AG09309 (cell line): ENCODE measurements around a stretch of chr7.

DNA sequence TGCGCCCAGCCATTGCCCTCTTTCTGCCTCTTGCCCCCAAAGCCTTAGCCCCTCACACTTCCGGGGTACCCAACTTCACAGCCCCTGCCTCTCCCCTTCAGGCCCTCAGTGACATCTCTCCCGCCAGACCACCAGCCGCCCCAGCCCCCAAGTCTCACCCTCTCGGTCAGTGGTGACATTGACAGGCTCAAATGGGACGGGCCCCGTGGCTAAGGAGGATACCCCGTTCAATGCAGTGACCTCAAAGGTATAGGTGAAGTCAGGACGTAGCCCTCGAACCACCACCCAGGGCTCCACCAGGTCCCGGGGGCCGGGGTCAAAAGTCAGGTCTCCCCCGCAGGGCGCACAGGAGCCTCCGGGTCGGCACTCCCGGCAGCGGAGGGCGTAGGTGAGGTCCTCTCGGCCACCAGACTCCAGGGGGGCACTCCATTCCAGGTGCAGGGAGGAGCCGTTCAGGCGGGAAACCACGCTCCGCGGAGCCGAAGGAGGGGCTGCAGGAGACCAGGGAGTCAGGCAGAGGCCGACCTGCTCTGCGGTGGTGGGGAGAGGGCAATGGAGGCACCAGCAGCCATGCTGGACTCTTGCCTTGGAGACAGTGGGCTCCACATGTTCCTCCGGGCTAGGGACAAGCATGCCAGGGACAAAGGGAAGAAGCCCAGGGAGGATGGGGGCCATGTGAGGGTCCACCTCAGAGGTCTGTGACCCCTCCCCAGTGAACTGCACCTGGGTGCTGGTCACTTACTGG lies 7.8 kb downstream of the EPHB4 start:
- RRBS = 96% methylated on average over 4 of the region's 29 CpGs

DNA sequence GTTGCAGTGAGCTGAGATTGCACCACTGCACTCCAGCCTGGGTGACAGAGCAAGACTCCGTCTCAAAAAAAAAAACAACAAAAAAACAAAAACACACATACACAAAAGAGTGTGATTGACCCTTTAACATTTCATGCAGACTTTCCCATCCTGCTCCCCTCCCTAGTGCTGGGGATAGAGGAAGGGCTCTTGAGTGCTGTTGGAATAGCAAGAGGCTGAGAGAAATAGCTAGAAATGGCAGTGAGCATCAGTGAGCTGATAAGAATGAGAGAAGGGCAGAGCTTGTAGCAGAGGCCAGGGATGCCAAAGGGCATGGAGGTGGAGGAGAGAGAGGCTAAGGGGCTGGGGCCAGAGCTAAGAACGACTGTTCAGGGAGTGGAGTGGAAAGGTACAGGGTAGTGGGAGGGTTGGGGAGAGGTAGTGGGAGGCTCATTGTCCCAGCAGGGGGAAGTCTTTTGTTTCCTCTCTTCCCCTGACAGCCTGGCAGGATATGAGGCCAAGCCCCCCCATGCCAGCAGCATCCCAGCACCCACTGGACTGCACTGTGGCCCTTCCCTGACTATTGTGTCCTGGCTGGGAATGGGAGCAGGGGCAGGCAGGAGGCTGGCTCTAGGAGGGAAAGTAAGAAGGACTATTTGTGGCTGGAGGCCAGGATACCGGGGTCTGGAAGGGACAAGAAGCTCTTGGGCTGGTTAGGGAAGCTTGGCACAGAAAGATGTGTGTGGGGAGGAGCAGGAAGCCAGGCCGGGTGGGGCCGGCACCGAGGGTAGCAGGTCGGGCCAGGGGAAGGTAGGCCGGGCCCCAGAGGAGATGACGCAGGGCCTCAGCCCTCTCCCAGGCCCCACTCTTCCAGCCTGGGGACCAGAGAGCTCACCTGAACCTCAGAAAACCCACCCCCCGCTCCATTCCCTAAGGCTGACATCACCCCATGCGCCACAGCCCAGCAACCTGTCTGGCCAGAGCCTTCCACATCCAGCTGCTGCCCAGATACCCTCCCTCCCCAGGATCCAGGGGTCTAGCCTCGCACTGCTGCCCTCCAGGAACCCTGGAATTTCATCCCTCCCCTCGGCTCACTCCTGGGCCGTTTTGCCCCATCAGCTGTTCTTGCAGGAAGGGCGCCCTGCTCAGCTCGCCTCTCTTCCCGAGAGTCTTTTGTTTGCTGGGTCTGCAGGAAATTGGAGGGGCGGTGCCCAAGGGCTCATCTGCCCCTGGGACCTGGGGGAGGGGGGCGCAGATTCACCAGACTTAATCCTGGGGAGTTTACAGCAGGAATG lies 8.7 kb upstream of the EPHB4 start:
- RRBS = 41% methylated on average over 5 of the region's 19 CpGs

GRCh38 chr7:100836860-100837040 lies 9.4 kb upstream of the EPHB4 start:
- RRBS = no CpG with 5 or more reads among the region's 3 CpGs

- RRBS = 7% methylated on average over 21 of the region's 50 CpGs
Measured at GRCh38 chr7:100865902-100866766, 1.1 kb upstream of the TRIP6 start.

GRCh38 chr7:100879697-100880348 lies 4.9 kb downstream of the SRRT start:
- RRBS = no CpG with 5 or more reads among the region's 12 CpGs

DNA sequence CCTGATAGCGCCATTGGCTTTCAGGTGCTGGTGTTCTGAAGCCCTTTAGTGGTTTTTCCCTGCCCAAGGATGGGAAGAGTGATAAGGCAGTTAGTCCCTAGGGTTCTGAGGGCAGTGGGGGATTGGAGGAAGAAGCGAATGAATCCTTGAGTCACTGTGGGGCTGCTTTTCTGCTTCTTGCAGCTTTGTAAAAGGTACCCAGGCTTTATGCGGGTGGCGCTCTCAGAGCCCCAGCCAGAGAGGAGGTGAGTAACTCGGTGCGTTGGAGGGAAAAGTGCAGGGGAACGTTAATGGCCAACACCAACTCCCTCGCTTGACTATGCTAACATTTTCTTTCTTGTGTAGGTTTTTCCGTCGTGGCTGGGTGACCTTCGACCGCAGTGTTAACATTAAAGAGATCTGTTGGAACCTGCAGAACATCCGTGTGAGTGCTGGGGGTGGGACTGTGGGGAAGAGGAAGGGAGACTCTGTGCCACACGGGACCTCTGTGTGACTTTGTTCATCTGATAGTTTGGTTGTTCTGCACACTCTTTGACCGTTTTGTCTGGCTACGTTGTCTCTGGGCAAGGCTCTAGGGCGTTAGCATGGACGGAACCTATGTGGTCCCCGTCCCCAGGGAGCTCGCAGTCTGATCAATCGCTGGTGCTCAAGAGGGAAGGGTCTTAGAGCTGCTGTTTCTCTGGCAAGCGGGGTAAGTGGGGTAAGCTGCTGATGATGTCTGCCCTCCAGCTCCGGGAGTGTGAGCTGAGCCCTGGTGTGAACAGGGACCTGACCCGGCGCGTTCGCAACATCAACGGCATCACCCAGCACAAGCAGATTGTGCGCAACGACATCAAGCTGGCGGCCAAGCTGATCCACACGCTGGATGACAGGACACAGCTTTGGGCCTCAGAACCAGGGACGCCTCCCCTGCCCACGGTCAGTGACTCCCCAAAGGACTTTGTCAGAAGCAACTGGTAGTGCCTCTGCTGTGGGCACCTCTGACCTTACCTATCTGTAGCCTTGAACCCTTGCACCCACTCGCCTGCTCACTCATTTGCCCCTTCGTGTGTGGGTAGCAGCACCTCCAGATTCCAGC lies 3.7 kb downstream of the UFSP1 start:
- RRBS = no CpG with 5 or more reads among the region's 36 CpGs

GRCh38 chr7:100967389-100968458 lies 1.6 kb upstream of the MUC12 start:
- RRBS = no CpG with 5 or more reads among the region's 23 CpGs

- RRBS = no CpG with 5 or more reads among the region's 13 CpGs
Measured at GRCh38 chr7:101128130-101128849, 1.4 kb downstream of the SERPINE1 start.

- RRBS = 3% methylated on average over 11 of the region's 38 CpGs
Measured at GRCh38 chr7:101173909-101174677, 6.0 kb downstream of the NAT16 start.

GRCh38 chr7:101299881-101300653 lies 21.5 kb downstream of the IFT22 start:
- RRBS = 7% methylated on average over 4 of the region's 53 CpGs

GRCh38 chr7:101664239-101665097 lies 35.4 kb upstream of the MYL10 start:
- RRBS = no CpG with 5 or more reads among the region's 15 CpGs

DNA sequence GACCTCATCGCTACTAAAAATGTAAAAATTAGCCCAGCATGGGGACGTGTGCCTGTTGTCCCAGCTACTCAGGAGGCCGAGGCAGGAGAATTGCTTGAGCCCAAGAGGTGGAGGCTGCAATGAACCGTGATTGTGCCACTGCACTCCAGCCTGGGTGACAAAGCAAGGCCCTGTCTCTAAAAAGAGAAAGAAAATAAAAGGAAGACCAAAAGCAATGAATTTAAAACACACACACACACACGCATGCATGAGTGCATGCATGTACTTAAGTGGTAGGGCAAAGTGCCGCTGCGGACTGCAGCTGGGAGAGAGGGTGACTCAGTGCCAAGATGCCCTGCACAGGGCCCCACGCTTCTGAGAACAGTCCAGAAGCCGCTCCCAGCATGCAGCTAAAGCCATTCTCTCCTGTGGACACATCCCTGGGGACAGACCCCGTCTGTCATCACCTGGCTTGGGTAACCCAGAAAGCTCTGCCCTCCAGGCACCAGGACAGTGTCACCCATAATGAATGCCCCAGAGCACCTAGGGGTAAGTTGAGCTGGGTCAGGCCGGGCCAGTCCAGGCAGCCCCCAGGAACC lies 60.9 kb upstream of the MYL10 start:
- RRBS = no CpG with 5 or more reads among the region's 11 CpGs

GRCh38 chr7:101701126-101701837 lies 72.2 kb upstream of the MYL10 start:
- RRBS = 98% methylated on average over 5 of the region's 14 CpGs

DNA sequence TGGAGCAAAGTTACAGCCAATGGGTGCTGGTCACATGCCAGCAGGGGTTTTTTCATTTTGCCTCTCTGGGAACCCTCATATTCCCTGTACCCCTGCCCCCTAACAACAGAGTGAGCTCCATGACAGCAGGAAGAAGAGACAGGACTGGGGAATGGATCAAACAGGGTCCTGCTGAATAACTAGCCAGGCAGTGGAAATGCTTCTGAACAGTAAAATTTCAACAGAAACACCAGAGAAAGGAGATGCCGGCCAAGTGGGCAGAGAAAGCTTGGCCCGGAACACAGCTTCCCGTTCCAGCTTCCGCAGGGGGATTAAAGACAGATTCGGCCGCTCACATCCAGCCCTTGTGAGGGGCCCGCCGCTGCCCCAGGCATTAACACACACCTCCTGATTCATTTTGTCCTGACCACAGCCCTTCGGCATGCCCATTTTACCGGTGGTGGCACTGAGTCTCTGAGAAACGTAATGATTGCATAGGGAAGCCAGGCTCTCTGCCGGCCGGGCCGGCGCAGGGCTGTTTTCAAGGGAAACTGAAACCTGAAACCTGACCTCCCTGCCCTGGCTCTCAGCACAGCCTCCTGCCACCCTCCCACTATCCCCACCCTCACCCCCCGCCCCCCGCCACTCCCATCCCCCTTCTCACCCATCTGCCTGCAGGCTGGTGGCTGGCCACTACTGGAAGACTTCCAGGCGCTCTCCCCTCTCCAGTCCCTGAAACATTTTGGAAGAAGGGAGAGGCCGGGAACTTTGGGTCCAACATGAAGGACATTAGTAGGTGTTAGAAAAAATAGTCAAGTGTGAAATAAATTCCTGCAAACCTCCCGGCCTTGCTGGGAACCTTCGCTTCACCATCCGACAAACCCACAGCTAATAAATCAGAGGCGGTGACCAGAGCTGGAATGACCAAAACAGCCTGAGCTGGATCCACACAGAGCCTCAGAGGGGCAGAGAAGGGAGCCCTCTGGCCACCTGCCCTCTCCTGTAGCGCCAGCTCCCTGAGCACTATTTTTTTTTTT lies 83.6 kb upstream of the CUX1 start:
- RRBS = 9% methylated on average over 4 of the region's 24 CpGs

- RRBS = 95% methylated on average over 4 of the region's 20 CpGs
Measured at GRCh38 chr7:101744076-101744555, 73.3 kb upstream of the CUX1 start.

GRCh38 chr7:101814505-101815246 lies 2.8 kb upstream of the CUX1 start:
- RRBS = 2% methylated on average over 11 of the region's 40 CpGs

DNA sequence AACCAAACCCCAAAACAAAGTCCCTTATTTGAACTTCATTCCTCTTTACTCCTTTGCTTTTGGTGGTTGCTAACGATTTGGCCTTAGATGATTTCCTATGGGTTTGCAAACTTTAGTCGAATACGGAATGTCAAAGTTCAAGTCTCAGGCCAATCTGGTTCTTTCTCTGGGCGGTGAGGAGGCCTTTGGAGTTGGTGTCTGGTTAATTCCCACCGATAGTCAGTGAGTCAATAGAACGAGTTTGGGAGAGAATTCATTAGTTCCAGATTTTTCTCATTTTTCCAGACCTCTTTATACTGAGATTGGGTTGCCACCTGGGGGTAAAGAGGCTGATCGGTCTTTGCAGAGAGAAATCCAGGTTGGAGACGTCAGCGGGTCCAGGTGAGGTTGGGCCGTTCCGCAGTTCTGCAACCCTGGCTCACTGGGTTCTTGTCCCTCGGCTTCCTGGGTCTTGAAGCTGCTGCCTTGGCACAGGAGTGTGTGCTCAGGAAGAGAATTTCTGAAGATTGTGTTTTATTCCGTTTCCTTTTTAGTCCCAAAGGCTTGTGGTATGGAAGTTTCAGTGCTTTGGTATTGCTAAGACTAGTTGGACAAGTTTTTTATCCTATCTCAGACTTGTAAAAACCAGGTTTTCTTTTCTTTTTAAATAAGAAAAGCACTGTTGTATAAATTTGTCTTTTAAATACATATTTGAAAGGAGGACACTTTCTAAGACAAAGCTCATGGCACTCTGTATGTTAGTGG lies 1.3 kb downstream of the CUX1 start:
- RRBS = no CpG with 5 or more reads among the region's 13 CpGs

DNA sequence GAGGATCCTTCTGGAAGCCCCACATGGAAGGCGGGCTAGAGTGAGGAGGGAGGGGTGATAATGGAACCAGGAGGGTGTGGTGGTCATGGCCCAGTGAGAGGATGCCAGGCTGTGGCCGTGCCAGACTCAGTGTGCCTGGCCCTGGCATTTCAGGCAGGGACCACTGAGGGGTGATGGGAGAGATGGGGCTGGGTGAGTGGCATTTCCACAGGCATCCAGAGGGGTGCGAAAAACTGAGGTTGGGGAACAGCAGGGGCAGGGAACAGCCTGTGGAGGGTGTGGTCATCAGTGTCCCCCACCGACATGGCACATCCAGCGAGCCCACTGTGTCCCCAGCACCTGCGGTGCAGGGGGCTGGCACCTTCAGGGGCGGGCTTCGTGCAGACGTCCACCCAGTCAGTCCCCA lies 14.7 kb downstream of the CUX1 start:
- RRBS = no CpG with 5 or more reads among the region's 9 CpGs

GRCh38 chr7:101884878-101885569 lies 67.6 kb downstream of the CUX1 start:
- RRBS = no CpG with 5 or more reads among the region's 11 CpGs

- RRBS = no CpG with 5 or more reads among the region's 32 CpGs
Measured at GRCh38 chr7:101922889-101923922, 105.8 kb downstream of the CUX1 start.